ENCODE results near the gene GALK2.

- RRBS = 9% methylated on average over 4 of the region's 32 CpGs
Measured at GRCh38 chr15:49169775-49170782, at the start of gene GALK2. Gene GALK2, plus strand, starts transcription at chr15:49170247.

DNA sequence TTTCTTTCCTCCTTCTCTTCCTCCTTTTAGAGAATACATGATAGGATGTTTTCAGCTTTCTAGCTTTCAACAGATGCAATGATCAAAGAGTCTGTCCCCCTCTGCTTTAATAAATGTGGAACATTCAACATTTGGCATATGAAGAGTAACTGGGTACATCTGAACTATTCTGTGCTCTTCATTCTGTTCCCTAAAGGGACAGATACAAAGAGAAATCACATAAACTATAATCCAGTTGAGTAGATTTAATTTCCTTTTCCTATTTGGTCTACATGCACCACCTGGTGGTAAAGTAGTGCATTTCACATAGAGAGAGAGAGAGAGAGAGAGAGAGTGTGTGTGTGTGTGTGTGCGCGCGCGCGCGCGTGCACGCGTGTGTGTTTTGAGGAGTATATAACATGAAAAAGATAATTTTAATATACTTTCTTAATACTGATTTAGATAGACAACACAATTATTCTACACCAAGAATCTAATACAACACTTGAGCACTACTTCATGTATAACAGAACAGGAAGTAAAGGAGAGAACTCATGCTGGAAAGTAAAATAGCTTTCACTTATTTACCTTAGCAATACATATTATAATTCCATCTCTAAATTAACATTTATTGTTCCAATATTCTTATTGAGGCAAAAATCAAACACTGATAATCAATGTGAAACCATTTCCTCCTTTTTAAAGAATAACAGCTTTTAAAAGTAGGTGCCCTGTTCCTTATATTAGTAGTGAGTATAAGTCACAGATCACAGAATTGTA, 1.1 kb upstream of the FGF7 start:
- RRBS = no CpG with 5 or more reads among the region's 9 CpGs

GRCh38 chr15:49428052-49429170, 5.4 kb downstream of the FGF7 start:
- RRBS = no CpG with 5 or more reads among the region's 5 CpGs

- RRBS = no CpG with 5 or more reads among the region's 7 CpGs
Measured at GRCh38 chr15:49619940-49620556, 570 bp downstream of the FAM227B start.

- RRBS = no CpG with 5 or more reads among the region's 8 CpGs
Measured at GRCh38 chr15:49902145-49903405, 216.5 kb downstream of the ATP8B4 start.

DNA sequence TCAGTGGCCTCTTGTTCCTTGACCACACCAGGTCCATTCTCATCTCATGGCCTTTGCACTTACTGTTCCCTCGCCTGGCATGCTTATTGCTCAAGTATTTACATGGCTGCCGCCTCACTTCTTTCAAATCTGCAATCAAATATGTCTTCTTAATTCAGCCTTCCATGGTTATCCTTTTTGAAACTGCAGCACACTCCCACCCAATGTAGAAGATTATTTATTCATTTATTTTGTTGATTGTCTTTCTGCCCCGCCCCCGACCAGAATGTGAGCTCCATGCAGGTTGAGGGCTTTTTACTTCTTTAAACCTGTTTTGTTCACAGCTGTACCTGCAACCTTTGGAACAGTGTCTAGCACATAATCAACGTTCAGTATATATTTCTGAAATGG, 30.6 kb downstream of the ATP8B4 start:
- RRBS = no CpG with 5 or more reads among the region's 5 CpGs

DNA sequence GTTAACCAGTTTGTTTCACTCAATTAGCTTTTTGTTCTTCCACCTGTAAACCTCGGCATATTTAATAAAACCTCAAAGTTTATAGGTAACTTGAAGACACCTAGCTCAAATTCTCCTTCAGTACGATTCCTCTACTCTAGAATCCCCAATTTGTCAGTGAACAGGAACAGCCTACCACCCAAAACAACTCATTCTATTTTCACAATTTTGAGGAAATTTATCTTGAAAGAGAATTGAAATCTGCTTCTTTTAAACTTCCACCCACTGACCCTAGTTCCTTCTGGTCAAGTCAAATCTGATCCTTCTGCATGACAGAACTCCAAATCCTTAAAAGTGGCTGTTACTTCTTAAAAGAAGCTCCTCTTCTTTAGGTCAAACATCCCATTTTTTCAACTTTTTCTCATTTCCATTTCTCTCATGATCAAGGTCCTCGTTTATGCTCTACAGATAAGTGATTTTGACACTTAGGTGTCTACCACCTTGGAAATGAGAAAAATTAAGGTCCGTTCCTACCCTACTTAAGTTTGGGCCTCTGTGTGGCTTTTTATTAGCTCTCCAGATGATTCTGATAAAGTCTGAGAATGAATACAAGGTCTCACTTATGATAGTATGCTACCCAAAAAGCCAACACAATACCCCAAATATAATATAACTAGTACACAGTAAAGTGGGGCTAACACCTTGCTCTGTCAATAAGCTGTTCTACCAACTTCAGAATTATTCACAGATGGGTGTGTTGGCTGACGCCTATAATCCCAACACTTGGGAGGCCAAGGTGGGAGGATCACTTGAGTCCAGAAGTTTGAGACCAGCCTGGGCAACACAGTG, 4.2 kb downstream of the GABPB1 start:
- RRBS = no CpG with 5 or more reads among the region's 5 CpGs

DNA sequence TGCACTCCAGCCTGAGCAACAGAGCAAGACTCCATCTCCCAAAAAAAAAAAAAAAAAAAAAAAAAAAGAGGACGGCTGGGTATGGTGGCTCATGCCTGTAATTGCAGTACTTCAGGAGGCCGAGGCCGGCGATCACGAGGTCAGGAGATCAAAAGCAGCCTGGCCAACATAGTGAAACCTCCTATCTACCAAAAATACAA, 51.1 kb downstream of the TRPM7 start:
- RRBS = no CpG with 5 or more reads among the region's 5 CpGs

GRCh38 chr15:51016677-51017275, 77.9 kb downstream of the TNFAIP8L3 start:
- RRBS = no CpG with 5 or more reads among the region's 1 CpG

GRCh38 chr15:51160047-51160317, 65.3 kb upstream of the TNFAIP8L3 start:
- RRBS = no CpG with 5 or more reads among the region's 4 CpGs

DNA sequence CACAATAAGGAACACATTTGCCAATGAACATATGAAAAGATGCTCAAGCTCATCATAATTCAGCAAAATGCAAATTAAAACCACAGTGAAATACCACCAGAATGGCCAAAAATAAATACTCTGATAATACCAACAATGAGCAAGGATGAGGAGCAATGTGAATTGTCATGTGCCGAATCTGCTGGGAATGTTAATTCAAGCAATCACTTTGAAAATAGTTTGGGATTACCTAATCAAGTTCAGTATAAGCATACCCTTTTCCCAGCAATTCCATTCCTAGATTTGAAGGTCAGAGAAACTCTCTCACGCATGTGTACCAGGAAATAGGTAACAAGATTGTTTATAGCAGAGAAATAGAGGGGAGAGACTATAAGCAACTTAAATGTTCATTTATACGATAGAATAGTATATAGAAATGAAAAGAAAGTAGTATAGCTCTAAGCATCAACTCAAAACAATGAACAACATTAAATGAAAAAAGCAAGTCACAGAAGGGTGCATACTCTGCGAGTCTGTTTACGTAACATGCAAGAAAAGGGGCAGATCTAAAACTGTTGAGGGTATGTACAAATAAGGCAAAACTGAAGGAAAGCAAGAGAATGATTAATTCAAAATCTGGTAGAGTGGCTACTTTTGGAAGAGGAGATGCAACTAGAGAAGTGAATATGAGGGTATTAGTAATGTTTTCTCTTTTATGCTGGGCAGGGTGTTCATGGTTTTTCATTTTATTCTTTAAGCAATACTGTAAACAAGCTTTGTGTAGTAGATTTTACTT, 27.4 kb downstream of the TMOD3 start:
- RRBS = no CpG with 5 or more reads among the region's 5 CpGs

GRCh38 chr15:51866500-51867077, 37.1 kb downstream of the TMOD3 start:
- RRBS = no CpG with 5 or more reads among the region's 1 CpG

DNA sequence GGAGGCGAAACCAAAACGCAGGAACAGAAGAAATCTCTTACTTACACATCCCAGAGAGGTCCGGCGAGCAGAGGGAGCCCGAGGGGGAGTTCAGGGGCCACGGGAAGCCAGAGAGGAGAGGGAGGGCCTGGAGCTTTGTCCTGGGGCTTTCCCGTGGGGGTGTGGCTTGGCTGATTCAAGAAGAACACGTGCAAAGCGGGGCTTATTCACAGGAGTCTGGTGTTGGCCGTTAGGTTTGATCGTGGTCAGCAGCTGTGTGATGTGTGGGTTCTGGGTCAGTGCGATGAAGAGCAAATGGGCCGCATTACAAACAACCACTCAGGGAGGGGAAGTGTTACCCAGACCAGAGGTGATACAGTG, 12.2 kb downstream of the BCL2L10 start:
- RRBS = no CpG with 5 or more reads among the region's 13 CpGs

DNA sequence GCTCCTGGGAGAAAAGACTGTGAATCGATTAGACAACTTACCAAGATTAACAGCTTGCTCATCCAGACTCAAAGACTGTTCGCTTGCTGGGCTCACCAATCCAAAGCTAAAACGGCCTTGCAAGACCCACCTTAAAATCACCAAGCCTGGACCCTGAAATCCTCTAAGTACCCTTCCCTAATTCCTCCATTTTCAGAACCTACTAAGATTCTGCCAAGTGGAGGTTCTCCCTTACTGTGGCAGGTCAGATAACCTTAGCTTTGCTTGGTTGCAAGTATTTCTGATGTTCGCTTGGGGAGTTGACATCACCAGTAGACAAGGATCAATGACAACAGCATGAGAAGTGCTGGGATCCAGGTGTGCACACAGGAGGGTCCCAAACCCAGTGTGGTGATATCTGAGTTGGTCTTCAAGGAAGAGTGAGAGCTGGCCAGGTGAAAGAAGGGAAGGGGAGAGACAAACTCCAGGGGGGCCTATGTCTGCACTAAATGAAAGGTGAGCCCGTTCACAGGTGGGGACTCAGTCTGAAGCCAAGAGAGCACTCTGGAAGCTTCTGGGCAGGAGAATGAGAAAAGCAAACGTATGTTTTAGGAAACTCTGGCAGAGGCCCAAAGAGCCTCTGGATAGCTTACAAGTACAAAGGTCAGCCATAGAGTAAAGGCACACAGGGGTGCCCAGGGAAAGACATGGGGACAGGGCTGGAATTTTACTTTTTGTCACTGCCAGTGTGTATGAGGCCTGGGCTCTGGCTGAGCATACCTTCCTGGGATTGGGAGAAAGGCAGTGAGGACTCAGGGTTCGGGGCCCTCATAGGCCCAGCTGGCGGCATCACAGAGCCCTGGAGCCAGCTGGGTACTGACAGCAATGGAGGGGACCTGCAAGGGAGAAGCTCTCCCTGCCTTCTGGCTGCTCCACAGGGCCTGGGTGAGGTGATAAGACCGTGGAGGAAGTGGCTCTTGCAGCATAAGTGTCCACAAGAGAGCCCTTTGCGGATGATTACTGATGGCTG, 24.7 kb upstream of the BCL2L10 start:
- RRBS = no CpG with 5 or more reads among the region's 10 CpGs

DNA sequence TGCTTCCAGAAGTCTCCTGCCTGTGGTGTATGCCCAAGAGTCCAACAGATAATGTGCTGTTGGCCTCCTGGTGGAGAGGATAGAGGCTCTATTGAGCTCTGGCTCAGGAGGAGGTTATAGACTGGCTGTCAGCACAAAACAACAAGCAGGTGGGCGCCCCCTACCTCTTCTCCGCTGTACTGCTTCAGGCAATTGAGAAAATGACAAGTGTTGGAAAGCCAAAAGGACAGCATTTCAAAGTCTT, 17.1 kb upstream of the GNB5 start:
- RRBS = no CpG with 5 or more reads among the region's 2 CpGs

DNA sequence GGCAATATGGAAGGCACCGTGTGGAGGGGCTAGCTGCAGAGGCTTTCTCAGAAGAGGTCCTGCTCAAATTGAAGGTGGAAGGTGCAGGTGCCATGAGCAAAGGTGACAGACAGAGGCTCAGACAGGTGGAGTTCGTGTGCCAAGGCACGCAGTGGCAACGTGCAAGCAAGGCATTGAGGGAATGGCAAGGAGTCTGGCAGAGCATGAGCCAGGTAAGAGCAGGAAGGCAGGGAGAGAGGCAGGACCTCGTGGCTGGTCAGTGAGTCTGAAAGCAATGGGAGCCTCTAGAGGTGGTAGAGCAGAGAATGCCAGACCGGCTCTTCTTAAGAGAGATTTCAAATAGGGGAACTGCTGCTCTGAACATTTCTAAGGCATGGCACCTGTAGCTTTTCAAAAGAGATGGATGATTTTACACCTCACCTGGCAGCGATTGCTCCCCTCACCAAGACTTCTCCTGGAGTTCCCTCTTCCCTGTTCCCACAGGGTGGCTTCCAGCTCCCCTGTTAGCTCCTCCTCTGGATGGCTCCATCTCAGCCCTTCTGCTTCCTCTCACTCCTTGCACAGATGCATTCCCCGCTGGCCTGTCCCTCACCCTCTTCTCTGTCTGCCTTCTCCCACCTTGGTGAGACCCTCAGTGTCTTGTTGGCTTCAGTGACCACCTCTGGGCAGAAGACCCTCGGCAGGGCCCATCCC, 2.7 kb downstream of the MYO5C start:
- RRBS = no CpG with 5 or more reads among the region's 9 CpGs

DNA sequence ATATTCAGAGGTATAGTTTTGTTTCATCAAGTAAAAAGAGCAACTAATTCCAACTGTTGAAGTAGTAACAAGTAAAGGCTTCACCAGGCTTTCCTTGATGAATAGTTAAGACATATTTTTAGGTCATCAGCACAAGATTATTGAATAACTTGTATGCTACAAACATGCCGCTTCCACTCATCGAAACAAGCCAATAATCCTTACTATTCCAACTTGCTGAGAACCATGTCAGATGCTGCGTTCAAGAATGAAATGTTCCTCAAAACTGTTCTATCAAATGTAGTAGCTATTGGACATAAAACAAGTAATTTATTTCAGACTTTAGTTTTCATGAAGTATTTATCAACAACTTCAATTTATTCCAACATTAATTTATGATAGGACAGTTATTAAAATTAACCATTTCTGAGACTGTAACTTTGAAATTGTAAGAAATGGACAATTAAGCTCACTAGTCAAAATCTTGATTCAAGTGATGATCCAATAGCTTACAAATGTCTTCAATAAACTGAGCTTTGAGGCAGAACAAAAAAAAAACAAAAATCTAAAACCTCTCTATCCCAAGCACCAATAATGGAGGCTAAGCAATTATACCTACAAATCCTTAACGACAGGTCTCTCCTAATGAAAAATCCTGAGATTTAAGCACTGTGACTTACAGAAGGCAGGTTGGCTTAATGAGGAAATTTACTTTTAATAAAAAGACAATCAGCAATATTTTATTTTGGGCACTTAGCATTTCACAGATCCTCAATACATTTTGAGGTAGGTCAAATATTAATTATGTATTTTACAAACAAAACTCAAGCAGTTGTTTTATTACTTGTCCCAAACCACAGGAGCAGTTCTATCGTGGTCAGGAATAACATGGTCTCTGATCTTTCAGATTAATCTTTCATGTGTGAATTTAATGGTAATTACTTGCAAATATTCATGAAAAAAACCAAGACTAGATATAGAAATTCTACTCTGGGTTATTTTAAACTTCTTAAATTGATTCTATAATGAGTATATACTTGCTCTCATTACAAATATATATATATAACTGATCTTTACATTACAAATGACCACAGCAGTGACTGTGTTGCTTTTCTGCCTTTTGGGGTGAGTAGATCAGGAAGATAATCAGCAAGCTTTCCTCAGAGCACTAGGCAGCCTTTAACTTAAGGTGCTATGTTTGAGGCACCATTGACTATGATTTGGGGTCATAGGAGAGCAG, 19.6 kb downstream of the ARPP19 start:
- RRBS = no CpG with 5 or more reads among the region's 5 CpGs

DNA sequence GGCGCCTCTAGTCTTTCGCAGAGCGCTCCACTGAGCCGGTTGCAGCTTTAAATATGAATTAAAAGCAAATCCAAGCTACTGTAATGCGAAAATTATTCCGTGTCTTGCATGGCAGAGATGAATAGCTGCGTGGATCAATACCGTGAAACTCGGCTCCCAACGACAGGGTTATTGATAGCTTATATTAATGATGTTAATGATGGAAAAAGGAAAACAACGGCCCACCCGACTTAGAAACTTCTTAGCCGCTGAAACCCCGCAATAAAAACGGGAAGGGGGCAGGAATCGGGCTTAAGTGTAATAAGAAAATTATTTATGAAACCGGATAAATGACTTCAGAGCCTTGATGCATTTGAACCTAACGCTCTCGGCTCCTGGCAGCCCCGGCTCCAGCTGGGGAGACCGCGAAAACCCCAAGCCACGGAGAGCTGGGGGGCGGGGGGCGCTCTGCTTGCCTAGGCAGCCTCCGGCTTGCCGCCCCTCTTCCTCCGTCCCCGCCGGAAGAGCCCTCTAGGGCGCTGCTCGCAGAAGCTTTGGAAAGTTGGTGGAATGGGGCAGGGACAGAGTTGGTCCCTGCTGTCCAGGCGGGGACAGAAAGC, 7.6 kb upstream of the ONECUT1 start:
- RRBS = 21% methylated on average over 13 of the region's 33 CpGs

- RRBS = 69% methylated on average over 36 of the region's 81 CpGs
Measured at GRCh38 chr15:52805563-52806643, 15.8 kb upstream of the ONECUT1 start.

GRCh38 chr15:53034535-53035302, 244.6 kb upstream of the ONECUT1 start:
- RRBS = no CpG with 5 or more reads among the region's 4 CpGs

Data from OVCAR3 (cell line).